Progenitor cell of endocrine pancreas (in vitro differentiated cells): ENCODE measurements around a stretch of chr12.

DNA sequence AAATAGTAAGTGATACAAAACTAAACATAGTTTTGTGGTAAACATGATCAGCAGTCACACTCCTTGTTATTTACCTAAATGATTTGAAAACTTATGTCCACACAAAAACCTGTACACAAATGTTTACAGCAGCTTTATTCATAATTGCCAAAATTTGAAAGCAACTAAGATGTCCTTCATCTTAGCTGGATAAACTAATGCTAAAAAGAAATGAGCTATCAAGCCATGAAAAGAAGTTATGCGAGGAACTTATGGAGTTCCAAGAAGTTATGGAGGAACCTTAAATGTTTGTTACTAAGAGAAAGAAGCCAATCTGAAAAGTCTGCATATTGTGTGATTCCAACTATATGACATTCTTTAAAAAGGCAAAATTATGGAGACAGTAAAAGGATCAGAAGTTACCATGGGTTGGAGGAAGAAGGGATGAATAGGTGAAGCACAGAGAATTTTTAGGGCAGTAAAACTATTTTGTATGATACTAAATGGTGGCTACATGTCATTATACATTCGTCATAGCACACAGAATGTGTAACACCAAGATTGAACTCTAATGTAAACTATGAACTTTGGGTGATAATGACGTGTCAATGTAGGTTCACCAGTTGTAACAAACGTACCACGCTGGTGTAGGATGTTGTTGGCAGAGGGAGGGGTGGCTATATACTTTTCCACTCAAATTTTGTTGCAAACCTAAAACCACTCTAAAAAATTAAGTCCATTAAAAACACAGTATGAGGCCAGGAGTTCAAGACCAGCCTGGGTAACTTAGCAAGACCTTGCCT, 20.5 kb downstream of the CHPT1 start:
- PRO-cap, result no peak

DNA sequence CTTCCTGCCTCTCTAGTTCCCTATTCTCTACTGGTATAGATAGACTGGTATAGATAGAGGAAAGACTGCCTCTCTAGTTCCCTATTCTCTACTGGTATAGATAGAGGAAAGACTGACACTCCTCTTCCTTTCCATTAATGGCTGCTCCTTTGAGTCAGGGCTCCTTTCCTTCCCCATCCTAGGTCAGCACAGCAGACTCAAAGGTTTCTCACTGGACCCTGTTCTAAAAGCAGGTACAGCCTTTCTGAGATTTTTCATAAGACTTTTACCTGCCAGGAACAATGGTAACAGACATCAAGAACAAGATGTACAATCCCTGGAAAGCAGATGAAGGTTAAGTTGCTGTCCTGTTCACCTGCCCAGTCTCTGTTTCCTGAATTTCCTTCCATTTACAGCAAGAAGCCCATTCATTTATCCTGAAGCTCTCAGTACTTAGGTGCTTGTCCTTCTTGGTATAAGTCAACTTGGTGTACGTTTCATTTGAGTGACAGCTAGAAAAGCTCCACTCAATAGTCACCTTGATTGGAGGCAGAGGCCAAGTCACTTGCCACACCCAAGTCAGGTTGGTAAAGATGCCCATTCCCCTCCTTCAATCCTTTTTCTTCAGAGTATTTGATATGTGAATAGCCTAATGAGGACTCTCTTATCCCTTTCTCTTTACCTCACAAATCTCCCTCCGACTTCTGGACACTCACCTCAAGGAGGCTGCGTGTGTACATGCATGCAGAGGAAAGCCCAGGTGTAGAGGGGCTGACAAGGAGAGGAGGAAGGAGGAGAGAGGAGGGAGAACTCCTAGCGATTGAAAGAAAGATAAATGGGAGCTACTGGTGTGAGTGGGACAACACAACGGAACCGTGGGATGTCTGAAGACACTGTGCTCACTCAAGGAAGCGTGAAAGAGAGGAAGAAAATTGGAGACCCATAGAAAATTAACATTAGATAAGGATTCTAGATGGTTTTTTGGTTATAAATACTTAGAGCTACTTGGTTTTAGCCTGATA, 8.9 kb upstream of the SYCP3 start:
- PRO-cap, result no peak

- PRO-cap, result no peak
Observed at GRCh38 chr12:101761123-101761895, 22.0 kb upstream of the SYCP3 start.

- PRO-cap, result no peak
Observed at GRCh38 chr12:101935846-101937103, 58.9 kb downstream of the DRAM1 start.

GRCh38 chr12:102427409-102428063, 52.8 kb downstream of the IGF1 start:
- PRO-cap, result no peak

- PRO-cap, result no peak
Observed at GRCh38 chr12:103172891-103173099, 215.3 kb downstream of the ASCL1 start.

DNA sequence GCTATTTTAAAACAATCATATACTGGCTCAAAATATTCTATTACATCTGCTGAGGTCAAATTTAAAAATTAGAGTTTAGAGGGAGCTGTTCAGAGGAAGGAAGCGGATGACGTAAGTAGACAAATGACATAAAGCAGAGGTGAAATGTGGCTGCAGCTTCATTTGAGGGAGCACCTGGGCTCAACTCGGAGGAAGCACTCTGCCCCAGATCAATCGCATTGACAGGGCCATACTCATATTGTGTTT, 226.7 kb downstream of the C12orf42 start:
- PRO-cap, result no peak

DNA sequence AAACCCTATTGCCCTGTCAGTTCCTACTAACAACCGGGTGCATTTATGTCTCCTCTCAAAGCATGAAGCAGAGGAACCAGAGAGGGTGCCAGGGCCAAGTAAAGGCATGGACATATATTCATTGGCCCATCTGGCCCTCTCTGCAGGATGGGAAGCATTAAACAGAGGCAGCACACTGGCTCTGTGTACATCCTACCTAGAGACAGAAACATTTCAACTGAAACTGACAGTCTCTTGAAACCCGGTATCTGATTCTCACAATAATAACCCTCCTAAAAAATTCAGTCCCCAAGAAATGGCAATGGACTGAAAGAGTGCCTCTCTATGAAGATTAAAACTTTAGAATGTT, 6.8 kb upstream of the STAB2 start:
- PRO-cap, result no peak

GRCh38 chr12:103901391-103901802, 28.8 kb upstream of the HSP90B1 start:
- PRO-cap, result no peak

DNA sequence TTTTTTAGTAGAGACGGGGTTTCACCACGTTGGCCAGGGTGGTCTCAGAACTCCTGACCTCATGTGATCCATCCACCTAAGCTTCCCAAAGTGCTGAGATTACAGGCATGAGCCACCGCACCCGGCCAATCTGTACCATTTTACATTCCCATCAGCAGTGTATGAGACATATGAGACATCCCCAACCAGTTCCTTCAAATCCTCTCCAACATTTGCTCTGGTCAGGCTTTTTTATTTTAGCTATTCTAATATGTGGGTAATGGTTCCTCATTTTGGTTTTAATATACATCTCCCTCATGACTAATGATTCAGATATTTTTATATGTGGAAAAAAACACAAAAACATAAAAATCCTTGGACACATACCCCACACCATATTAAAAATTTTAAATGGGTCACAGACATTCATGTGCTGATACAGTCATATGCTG, 3.2 kb upstream of the UQCC6 start:
- PRO-cap, result no peak

- PRO-cap, result bidirectional peak, plus-strand start at chr12:104137418, minus-strand start at chr12:104137332
Observed at GRCh38 chr12:104137037-104137465, 959 bp downstream of the NFYB start.

- PRO-cap, result no peak
Observed at GRCh38 chr12:104178059-104178348, 37.6 kb upstream of the TXNRD1 start.

DNA sequence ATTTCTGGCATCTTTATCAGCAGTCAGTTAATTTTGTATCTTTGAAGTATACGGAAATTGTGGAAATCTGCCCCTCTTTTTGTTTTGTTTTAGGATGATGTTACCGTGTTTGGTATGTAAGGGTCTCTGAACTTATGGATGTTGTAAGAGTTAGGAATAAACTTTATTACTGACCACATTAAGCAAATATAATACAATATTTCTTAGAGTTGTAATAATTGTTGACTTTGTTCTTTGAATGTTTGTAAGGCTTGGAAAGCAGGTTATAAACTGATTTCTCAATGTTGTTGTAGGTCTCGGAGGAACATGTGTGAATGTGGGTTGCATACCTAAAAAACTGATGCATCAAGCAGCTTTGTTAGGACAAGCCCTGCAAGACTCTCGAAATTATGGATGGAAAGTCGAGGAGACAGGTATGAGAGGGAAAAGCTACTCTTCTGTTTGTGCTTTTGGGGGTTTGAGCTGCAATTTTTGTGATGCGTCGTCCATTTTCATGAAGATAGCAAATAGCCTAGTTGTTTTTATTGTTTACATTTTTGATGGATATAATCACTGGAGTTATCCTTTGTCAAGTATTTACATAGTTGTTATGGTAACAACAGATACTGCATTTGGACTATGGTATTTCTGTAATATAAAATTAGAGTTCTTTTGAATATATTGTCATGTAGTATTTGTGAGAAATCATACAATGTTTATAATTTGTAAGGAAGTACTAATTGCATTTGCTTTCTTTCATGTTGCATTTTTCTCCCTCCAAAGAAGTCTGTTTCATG, 12.1 kb downstream of the EID3 start:
- PRO-cap, result no peak

DNA sequence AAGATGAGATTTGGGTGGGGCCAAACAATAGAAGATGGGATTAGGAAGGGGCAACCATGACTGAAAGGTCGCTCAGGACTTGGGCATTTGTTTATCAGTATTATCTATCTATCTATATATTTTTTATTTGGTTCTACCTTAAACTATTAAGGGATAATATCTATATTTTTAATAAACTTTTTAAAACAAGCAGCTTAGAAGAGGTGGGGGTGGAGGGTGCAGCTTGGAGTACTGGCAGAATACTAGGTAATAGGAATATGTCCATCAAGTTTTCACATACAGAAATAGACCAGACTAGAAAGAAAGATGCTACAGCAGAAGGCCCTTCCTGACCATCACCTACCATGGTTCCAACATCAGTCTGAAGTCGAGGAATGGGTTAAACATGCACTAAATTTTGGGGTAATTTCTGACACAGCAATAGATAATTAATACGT, 50.5 kb downstream of the EID3 start:
- PRO-cap, result no peak

DNA sequence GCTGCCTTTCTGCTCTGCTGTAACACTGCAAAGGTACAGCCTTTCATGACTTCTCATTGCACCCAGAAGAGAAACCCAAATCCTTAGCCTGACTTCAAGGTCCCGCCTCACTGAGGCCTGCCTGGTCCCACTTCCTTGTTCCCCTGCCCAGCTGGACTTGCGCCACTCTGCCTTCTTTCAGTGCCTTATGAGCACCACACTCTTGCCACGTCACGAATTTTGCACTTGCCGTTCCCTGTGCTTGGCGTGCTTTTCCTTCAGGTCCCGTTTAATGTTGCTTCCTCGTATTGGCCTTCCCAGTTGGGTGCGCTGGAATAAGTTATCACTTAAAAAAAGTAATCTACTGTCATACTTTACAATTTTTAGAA, 24.3 kb downstream of the CHST11 start:
- PRO-cap, result no peak

DNA sequence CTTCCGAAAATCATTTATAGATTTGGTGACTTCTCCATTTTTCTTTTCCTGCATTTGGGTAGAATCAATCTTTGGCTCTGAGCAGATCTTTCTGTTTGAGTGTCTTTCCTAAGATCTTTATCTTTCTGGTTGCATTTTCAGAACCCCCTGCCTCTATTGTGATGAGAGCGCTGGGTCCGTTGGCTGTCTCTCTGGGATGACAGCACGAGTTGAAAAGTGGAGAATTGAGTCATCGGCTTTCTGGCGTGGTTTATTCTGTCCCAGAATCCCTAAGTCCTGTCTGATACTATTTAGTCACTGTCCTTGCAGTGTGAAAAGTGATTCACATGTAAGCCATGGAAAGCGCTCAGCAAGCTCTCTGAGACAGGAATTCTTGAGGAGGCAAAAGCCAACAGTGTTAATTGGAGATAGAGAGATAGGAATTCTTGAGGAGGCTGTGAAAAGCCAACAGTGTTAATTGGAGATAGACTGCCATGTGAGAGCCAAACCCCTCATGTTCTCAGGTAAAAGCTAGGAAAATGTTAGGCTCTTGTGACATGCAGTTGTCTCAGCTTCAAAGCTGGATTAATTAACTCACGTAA, 121.7 kb downstream of the CHST11 start:
- PRO-cap, result no peak

- PRO-cap, result no peak
Observed at GRCh38 chr12:104664829-104665523, 208.2 kb downstream of the CHST11 start.

DNA sequence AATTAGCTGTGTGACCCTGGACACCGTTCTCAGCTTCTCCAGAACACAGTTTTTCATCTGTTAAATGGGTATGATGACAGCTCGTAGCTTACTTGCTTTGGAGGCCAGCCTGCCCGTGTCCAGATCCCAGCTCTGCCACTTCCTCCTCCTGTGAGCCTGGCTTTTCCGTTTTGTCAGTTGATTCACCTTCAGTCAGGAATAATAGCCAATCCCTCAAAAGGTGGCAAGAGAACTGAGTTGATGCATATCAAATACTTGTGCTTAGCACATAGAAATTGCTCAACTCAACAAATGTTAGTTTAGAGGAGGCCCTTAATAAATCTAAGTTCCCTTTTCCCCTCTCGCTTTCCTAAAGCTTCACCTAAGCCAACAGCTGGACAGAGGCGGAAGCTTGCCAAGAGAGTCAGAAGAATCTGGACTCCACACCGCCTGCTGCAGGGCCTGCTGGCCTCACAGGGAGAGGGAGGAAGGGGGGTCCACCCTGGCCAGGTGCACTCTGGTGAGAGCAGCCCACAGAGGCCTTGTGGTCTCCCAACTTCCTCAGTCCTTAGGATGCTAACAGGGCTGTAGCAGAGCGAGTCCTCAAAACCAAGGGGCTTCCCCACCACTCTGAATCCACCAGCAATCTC, 213.1 kb downstream of the CHST11 start:
- PRO-cap, result no peak

DNA sequence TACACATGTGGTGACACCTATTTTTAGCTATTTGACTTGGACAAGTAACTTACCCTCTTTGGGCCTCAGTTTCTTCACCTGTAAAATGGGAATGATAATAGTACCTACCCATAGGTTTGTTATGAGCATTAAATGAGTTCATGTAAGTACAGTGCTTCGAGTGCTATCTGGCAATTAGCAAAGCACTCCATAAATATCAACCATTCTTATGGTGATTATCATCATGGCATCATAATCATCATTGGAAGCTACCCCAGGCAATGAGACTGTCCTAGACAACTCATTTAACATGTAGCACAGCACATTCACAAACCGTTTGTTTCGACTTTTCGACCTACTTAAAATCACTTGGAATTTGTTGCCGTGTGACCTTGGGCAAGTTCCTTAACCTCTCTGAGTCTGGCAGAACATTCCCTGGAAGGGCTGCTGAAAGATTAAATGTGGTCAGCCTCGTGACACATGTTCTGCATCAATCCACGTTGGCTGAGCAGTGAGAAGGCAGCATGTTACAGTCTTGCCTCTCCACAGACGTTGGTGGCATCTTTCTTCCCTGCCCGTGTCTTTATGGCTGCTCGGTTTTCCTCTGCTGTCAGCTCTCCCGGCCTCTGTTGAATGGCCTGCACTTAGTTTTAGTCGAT, 216.8 kb downstream of the CHST11 start:
- PRO-cap, result no peak

- PRO-cap, result no peak
Observed at GRCh38 chr12:104740708-104741081, 217.4 kb downstream of the SLC41A2 start.